ENCODE results near the gene NEK1.

GRCh38 chr4:165580448-165580969, 201.7 kb downstream of the CPE start:
- CAGE, long polyA plus RNA, result no peak
- RRBS, result no CpG with 5 or more reads among the region's 5 CpGs

- CAGE, long polyA plus RNA, result no peak
- RRBS, result 5% methylated on average over 10 of the region's 41 CpGs
Observed at GRCh38 chr4:165874602-165875236, 1.7 kb downstream of the TLL1 start.

GRCh38 chr4:166045661-166045930, 172.6 kb downstream of the TLL1 start:
- CAGE, long polyA plus RNA, result no peak
- RRBS, result no CpG with 5 or more reads among the region's 5 CpGs

GRCh38 chr4:168568989-168569435, 72.2 kb downstream of the PALLD start:
- CAGE, long polyA plus RNA, result no peak
- RRBS, result no CpG with 5 or more reads among the region's 5 CpGs

DNA sequence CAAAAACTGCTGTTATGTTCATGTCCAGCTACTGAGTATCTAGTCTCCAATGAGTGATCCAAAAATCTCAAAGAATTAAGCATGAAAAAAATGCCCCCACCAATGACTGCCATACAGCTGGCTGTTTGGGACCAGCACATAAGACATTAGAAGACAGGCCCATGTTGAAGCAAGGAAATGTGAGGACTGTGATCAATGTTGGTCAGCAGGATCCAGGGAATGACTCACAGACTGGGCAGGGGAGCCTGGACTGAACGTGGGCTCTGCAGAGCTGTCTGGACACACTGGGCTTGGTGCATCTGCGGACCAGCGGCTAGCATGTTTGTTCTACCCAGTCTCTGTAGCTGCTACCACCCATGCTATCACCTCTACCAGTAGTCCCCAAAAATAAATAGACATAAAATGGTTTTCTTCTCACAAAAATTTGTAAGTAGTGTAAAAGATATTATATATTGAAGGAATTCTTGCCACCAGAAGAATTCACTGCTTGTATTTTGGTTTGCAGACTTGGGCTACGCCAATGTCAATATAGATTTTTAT, 108.6 kb downstream of the PALLD start:
- CAGE, long polyA plus RNA, result no peak
- RRBS, result no CpG with 5 or more reads among the region's 4 CpGs

DNA sequence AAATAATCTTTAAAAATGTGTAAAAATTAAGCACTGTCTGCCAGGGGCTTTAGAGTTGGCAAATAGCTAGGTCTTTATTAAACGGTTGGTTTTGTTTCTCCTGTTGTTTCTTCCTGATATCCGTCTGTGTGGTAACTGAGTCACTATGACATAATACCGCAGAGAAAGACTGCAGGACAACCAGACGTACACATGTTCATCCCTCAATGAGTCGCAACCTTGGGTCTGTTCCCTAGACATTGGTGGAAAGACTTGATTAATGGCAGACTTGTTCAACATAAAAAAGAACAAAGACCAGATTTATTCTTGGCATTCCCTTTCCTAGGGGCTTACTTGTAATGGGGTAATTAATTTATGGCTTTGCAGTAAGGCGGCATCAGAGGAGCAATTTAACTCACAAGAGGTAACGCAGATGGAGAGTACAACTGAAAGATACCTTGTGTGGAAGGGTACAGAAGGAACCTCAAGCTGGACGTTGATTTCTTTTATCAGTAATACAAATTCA, 134.0 kb downstream of the PALLD start:
- CAGE, long polyA plus RNA, result no peak
- RRBS, result no CpG with 5 or more reads among the region's 8 CpGs

DNA sequence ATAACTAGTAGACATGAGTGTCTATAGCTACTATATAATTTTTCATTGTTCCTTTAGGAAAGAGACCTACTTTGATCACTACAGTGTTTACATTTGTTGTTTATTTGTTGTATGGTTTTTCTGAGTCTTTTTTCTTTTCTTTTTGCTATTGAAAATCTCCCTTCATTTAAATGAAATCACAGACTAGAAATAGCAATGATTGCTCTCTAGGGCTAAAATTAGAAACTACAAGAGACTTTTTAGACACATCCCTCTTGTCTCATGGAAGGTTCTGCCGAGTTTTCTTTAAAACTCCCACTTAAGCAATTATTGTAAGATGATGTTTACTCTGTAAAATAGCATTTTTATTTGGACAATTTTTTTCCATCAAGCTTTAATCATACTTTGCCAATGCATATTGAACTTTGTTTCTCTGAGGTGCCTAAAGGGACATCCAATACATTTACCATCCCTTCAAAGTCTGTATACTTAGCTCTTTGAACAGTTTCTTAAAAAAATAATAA, 136.7 kb downstream of the PALLD start:
- CAGE, long polyA plus RNA, result no peak
- RRBS, result no CpG with 5 or more reads among the region's 1 CpG

GRCh38 chr4:168636414-168637385, 139.8 kb downstream of the PALLD start:
- CAGE, long polyA plus RNA, result no peak
- RRBS, result 40% methylated on average over 1 of the region's 7 CpGs

- CAGE, long polyA plus RNA, result no peak
- RRBS, result no CpG with 5 or more reads among the region's 1 CpG
Observed at GRCh38 chr4:168694331-168694596, 197.4 kb downstream of the PALLD start.

DNA sequence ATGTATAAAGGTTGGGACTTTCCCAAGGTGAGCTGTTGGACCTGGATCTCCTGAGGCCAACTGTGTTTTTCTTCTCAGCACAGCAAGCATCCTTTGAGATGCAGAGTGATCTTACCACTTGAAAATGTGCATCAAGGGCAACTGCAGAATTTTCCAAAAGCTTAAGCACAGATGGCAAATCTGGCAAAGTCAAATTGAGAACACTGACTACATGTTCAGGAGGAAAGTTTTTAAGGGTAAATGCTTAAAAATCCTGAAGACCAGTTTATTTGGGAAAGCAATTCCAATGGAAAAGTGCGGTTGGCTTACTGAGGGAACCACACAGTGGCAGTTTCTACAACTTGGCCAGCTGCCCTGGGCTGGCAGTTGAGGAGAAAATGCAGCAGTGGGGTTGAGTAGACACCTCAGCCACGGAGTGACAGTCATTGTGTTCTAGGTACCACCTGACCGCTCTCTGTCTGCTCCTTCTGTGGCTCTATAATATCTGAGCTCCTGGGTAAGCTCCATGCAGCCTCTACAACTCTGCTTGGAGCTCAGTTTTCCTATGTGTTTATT, 168.8 kb downstream of the CBR4 start:
- CAGE, long polyA plus RNA, result no peak
- RRBS, result no CpG with 5 or more reads among the region's 3 CpGs

GRCh38 chr4:168877232-168878110, 132.6 kb downstream of the CBR4 start:
- CAGE, long polyA plus RNA, result no peak
- RRBS, result 74% methylated on average over 17 of the region's 67 CpGs

GRCh38 chr4:168878111-168878823, 131.8 kb downstream of the CBR4 start:
- CAGE, long polyA plus RNA, result no peak
- RRBS, result 78% methylated on average over 6 of the region's 50 CpGs

DNA sequence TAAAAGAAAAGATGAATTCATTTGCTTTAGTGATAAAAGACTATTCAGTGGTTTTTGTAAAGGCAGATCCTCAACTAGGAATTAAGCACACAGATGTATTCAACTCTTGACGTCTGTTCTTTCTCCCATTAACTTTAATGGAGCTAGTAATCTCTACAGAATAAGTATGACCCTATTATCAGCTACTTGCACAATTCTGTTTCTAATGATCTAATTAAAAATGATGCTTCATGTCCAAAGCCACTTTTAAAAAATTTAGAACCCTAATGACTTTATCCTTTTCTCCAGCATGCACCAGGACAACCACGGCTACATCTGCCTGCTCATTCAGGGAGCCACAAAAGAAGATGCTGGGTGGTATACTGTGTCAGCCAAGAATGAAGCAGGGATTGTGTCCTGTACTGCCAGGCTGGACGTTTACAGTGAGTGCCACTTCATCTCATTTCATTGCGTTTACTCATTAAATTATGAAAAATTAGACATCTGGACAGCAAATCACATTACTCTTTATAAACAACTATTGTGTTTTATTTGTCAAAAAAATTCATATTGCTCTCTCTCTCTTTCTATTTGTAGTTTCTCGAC, 85.3 kb downstream of the CBR4 start:
- CAGE, long polyA plus RNA, result no peak
- RRBS, result no CpG with 5 or more reads among the region's 5 CpGs

DNA sequence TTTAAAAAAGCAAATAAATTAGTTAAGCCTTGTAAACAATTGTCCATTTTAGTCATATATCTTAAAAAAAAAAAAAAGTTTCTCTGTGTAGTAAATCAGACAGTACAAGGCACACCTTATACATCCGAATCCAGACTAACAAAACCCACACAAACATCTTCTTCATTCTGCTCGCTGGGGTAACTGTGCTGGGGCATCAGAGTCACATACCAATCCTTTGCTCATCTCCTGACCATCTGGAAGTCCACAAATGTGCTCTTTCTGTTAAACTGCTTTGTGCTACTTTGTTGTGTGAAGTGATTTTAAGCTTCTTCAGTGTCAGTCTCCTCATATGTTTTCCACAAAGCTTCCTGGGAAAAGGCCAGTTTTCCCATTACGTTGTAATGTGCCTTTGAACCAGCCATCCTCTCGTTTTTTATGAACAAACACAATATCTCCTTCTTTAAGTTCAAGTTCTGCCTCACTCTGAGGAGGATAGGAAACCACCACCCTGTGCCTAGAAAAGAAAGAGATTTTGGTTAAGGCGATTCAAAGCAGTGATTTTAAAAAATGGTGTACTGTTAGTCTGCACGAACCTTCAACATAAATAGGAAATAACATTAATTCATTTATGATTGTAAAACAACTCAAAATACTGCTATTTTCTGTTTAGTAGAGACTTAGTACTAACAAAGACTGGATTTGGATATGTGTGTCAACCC, 86.3 kb upstream of the CBR4 start:
- CAGE, long polyA plus RNA, result no peak
- RRBS, result no CpG with 5 or more reads among the region's 6 CpGs

GRCh38 chr4:169213751-169214603, 56.8 kb downstream of the SH3RF1 start:
- CAGE, long polyA plus RNA, result no peak
- RRBS, result no CpG with 5 or more reads among the region's 5 CpGs

- CAGE, long polyA plus RNA, result no peak
- RRBS, result no CpG with 5 or more reads among the region's 8 CpGs
Observed at GRCh38 chr4:169220770-169221460, 49.8 kb downstream of the SH3RF1 start.

- CAGE, long polyA plus RNA, result no peak
- RRBS, result no CpG with 5 or more reads among the region's 6 CpGs
Observed at GRCh38 chr4:169251362-169251929, 19.3 kb downstream of the SH3RF1 start.

GRCh38 chr4:169263326-169264367, 7.1 kb downstream of the SH3RF1 start:
- CAGE, long polyA plus RNA, result no peak
- RRBS, result no CpG with 5 or more reads among the region's 2 CpGs

DNA sequence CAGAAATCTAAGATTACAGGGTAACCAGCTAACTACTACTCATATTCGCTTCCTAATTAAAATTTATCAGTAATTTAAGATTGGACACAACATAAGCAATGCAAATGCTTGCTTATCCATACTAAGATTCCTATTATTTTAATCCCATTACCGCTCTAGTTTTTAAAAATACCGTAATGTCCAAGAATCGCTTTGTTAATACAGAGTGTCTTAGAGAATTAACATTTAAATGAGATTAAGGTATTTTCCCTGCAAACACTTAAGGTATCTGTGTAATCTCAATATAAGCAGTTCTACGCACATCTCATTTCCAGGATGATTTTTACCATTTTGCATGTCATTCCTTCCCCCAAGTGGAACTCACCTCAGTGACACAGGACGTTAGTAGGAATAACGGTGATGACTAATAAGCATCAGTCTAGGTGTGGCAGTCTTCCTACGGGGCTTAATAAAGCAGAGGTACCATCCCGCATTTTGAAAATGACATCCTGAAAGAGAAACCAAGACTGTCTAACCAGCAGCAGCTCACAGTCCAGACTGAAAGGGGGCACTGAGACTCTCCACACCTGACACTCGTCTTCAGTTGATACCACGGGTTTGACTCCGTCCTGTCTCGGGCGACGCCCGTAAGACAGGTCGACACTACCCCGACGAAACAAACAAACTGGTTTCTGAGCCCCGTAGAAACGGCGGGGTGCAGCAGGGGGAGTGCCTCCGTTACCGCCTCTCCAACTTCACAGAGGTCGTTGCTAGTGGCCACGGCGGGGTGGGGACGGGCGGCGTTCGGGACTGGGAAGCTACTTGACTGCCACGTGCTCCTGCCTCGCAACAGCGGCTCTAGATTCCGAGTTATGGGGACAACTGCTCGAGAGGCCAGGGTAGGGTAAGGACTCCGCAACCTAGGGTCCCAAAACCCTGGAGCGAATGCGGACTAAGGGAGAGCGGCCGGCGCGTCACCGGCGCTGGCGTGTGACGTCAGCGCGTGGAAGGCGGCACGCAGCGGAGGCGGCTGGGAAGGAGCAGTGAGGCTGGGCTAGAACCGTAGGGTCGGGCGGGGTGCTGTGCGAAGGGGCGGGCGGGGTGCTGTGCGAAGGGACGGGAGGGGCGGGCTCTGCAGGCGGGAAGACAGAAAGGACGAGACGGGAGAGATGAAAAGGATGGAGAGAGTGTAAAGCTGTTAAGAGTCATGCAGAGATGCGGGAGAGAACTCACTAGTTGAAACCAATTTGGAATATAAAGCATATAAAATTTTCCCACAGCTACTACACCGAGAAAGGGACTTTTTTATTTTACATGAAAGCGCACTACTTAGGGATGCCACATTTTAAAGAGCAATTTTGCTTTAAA, at the start of gene NEK1:
NEK1 (minus strand) TSS at position 928 of the 1,347 bp plus-strand sequence.
- CAGE, long polyA plus RNA, result no peak
- RRBS, result no CpG with 5 or more reads among the region's 68 CpGs

GRCh38 chr4:169650347-169651060, 30.1 kb downstream of the CLCN3 start:
- CAGE, long polyA plus RNA, result no peak
- RRBS, result no CpG with 5 or more reads among the region's 2 CpGs